Helper T cell (primary cell): ENCODE measurements around a stretch of chr15.

GRCh38 chr15:84747940-84748498 lies 373 bp upstream of the ZNF592 start:
- PRO-cap, 2 experiments: peak in 2 of 2 experiments; most common plus-strand start chr15:84748149 (in 2); most common minus-strand start chr15:84748068 (in 1)

- PRO-cap, 2 experiments: no peak in any of the 2 experiments
These were observed 22.0 kb downstream of the ZNF592 start for GRCh38 chr15:84770471-84770777.

GRCh38 chr15:84824154-84824947 lies 7.2 kb downstream of the ALPK3 start:
- PRO-cap, 2 experiments: no peak in any of the 2 experiments

DNA sequence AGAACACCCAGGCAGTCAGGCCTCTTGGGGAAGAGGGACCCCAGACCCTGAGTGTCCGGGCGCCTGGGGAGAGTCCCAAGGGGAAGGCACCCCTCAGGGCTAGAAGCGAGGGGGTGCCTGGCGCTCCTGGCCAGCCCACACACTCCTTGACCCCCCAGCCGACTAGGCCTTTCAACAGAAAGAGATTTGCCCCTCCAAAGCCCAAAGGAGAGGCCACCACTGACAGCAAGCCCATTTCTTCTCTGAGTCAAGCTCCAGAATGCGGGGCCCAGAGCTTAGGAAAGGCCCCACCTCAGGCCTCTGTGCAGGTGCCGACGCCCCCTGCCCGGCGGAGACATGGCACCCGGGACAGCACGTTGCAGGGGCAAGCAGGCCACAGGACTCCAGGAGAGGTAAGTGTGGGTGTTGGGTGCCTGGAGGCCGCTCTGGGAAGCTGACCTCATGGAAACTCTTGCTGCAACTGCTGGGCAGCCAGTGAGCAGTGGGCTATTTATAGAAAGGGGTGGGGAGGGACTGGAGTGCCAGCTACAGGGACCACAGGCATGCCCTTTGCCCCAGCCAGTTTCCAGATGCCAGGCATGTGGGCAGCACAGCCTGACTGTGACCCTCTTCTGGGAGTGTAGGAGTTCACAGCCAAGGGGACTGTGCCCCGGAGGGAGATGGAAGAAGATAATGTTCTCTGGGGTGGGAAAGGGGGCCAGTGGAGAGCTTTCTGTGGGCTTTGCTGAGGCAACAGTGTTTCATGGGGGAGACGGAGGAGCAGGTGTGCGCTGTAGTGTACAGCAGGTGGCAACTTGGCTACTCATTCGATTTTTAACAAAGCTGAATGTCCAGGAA lies 23.6 kb downstream of the ALPK3 start:
- PRO-cap, 2 experiments: no peak in any of the 2 experiments

- PRO-cap, 2 experiments: no peak in any of the 2 experiments
These were observed 24.0 kb downstream of the PDE8A start for GRCh38 chr15:85005540-85006215.

- PRO-cap, 2 experiments: no peak in any of the 2 experiments
These were observed 44.5 kb downstream of the PDE8A start for GRCh38 chr15:85026098-85026535.

GRCh38 chr15:85034121-85034510 lies 52.5 kb downstream of the PDE8A start:
- PRO-cap, 2 experiments: no peak in any of the 2 experiments

DNA sequence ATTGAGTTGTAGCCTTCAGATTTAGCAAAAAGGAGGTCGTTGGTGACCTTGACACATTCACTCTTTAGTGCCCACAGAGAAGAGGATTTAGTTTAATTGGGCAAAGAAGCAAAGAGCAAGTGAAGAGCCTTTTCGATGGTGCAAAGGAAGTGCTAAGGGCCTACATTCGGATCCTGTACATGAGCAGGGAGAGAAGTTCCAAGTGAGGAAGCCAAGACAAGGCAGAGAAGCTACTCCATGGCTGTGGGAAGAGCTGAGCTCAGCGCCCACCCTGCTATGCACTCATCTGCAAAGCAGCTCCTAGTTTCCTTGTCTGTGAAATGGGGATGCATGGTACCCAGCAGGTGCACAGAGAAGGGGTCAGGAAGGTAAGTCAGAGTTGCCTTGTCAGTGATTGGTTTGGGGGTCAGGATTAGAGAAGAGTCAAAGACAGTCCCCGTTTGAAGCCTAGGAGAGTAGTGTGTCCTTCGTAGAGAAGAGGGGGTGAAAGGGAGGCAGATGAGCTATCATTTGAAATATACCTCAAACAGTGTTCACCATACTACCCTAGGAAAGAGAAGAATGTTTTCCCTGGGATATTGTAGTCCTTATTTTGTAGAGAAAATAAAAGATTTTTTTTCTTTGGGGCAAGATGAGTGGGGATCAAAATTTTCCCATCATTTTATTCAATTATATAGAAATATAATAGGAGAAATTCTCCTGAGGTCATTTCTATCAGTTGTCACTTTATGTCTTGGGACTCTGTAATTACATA lies 126.6 kb downstream of the PDE8A start:
- PRO-cap, 2 experiments: no peak in any of the 2 experiments

DNA sequence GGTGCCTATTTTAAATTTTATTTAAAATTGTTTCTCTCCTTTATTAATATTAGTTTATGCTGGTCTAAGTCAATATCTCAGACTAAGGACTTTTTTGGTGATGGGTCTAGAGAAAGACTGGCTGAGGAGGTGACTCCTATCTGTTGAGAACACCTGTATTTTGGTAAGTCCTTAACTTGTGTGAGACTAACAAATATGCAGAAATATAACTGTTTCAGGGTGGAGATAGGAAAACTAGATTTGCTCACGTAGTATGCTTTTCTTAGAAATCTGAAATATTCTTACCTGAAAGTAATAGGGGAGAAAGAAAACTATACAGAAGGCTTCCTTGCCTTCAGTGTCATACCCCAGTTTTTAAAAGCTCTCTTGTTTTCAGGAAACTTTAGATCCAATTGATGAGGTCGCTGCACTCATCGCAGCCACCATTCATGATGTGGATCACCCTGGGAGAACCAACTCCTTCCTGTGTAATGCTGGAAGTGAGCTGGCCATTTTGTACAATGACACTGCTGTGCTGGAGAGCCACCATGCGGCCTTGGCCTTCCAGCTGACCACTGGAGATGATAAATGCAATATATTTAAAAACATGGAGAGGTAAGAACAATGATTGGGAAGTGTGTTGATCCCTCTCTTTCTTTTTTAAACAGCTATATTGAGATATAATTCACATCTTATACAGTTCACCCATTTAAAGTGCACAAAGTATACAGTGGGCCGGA lies 138.9 kb downstream of the PDE8A start:
- PRO-cap, 2 experiments: no peak in any of the 2 experiments

- PRO-cap, 2 experiments: no peak in any of the 2 experiments
These were observed 61.8 kb upstream of the AKAP13 start for GRCh38 chr15:85318582-85318928.

GRCh38 chr15:85500573-85501136 lies 120.3 kb downstream of the AKAP13 start:
- PRO-cap, 2 experiments: no peak in any of the 2 experiments

GRCh38 chr15:85619907-85620655 lies 174.6 kb downstream of the KLHL25 start:
- PRO-cap, 2 experiments: no peak in any of the 2 experiments

- PRO-cap, 2 experiments: no peak in any of the 2 experiments
These were observed 172.7 kb downstream of the KLHL25 start for GRCh38 chr15:85621795-85622559.

DNA sequence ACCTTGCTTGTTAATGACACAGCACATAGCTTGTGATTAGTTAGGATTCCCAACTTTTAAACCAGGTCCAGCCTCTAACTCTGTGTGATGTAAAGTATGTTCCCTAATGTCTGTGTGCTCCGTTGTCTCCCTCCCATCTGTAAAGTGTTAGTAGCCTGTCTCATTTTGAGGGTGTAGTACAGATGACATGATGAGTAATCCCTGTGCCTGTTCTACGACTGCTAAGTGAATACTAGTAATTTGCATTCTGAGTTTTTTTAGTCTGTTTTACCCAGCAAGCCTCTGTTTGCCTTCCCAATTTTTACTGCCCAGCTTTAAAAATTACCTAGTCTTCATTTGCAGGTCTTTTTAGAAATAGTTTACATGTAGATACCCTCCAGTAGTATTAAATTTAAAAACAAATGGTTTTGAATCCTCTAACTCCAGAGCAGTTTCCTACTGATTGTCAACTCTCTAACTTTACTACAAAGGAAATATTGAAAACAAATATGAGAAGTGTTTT lies 154.6 kb downstream of the KLHL25 start:
- PRO-cap, 2 experiments: no peak in any of the 2 experiments

DNA sequence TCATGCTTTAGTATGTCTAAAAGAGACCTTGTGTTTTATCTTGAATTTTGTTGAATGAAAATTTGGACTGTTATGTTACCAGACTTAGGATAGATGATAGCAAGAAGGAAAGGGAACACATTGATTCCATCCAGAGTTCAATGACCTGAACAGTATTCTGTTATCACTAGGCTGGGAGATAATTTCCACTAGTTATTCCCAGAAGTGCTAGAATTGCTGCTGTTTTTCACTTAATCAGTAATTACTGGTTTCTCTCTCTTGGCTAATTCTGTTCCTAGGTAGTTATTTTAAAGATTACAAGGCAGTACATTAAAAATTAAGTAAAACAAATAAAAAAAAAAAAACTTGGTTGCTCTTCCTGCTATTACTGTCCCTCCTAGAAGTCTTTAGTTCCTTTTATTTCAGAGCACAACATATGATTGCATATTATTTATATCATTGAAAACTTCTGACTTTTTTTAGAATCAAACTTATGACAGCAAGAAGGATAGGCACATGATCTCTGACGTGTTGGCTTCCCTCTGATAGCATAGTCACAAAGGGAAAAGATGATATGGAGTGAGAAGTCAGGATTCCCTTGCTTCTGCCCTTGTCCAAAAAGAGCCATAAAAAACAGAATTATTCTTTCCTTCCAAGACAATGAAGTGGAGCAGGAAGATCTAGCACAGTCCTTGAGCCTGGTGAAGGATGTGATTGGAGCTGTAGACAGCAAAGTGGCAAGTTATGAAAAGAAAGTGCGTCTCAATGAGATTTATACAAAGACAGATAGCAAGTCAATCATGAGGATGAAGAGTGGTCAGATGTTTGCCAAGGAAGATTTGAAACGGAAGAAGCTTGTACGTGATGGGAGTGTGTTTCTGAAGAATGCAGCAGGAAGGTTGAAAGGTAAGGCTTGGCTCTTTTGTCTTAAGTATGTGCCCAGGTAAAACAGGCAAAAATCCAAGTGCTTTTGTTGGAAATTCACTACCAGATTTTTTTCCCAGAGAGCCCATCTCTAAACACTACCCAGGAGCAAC lies 72.0 kb downstream of the KLHL25 start:
- PRO-cap, 2 experiments: no peak in any of the 2 experiments

GRCh38 chr15:85760705-85761459 lies 33.8 kb downstream of the KLHL25 start:
- PRO-cap, 2 experiments: no peak in any of the 2 experiments

DNA sequence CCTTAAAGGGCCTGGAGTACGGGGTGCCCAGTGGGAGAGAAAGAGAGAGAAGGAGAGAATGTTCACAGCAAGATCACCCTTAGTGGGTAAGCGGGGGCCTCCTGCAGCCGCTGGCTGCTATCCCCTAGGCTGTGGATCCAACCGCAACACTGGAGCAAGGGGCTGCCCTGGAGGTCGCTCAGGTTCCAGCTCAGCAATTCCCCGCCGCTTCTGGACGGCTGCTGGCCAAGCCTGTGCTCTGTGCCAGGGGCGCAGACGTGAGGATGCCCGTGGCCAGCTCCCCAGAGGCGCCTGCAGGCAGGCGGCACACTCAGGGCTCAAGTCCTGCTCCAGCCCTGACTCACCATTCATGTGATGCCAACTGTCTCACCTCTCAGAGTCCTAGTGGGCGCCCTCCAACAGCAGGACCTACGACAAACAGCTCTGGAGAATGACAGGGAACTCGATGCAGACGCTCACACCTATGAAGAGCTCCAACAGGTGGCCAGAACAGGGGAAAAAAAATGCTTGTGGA lies 31.6 kb downstream of the KLHL25 start:
- PRO-cap, 2 experiments: no peak in any of the 2 experiments

- PRO-cap, 2 experiments: no peak in any of the 2 experiments
These were observed 24.0 kb downstream of the KLHL25 start for GRCh38 chr15:85770760-85771114.

DNA sequence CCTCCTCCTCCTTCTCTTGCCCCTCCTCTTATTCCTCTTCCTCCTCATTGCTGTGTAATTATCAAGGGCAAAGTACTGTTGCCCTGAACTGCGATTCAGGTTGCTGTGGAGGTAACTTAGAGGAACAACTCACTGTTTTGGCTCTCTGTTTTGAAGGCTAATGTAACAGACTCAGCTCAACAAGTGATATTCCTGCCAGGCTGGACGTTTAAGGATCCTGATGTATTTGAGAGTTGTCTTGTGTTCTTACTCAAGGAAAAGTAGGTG lies 555.6 kb downstream of the AGBL1 start:
- PRO-cap, 2 experiments: no peak in any of the 2 experiments

- PRO-cap, 2 experiments: no peak in any of the 2 experiments
These were observed 760.4 kb downstream of the NTRK3 start for GRCh38 chr15:87496085-87496691.